Mesenchymal stem cell of Wharton's jelly (primary cell): ENCODE data around the genes NFKBIA and NKX2-1.

DNA sequence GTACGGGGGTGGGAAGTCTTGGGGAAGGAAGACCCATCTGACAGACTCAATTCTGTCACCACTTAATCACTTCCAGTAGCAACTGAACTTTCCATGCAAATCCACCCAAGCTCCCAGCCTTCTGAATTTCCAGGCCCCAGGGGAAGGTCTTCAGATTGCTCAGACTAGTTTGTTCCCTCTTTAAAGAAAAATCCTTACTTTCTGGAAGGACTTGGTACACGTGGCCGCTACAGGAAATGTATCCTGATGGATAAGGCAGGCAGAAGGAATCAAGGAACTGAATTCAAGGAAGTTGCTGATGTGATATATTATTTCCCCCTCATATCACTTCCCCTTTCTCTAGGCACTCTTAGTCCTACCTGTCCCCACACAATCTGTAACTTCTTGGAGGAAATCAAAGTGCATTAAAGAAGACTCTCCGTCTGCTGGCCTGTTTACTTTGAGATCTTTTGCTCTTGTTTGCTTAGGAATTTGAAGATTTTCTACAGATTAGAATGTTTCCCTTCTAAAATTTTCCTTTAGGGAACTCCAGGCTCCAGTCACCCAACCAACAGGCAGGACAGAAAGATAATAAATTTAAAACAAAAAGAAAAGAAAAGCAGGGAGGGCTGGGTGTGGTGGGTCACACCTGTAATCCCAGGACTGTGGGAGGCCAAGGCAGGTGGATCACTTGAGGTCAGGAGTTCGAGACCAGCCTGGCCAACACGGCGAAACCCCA is 6.3 kb downstream of the NFKBIA start:
- CAGE, long polyA plus RNA: no peak

DNA sequence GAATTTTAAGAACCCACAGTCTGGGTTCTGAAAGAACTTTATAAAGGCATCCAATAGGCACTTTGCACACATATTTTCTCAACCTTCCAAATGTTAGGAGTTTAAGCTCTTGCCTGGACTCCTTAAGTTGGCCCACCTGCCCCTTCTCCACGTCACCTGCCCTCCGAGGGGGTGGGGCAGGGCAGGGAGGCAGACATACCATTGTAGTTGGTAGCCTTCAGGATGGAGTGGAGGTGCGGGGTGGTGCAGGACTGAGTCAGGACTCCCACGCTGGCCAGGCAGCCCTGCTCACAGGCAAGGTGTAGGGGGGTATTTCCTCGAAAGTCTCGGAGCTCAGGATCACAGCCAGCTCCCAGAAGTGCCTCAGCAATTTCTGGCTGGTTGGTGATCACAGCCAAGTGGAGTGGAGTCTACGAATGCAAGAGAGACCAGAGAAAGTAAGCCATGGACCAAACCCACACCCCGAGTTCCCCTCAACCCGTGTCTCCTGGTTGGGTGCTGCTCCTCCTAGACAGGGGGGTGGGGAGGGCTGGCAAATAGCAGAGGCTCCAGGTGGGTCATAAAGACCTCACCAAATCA is 1.5 kb downstream of the NFKBIA start:
- CAGE, long polyA plus RNA: no peak

- CAGE, long polyA plus RNA: start-site peak on the minus strand at chr14:35404703-35404750, 593 and 14 reads in 2 replicates
These were observed at the start of gene NFKBIA for GRCh38 chr14:35404278-35405135. NFKBIA (minus strand) TSS chr14:35404749.

GRCh38 chr14:35985687-35986369 is 159.7 kb downstream of the BRMS1L start:
- CAGE, long polyA plus RNA: no peak

DNA sequence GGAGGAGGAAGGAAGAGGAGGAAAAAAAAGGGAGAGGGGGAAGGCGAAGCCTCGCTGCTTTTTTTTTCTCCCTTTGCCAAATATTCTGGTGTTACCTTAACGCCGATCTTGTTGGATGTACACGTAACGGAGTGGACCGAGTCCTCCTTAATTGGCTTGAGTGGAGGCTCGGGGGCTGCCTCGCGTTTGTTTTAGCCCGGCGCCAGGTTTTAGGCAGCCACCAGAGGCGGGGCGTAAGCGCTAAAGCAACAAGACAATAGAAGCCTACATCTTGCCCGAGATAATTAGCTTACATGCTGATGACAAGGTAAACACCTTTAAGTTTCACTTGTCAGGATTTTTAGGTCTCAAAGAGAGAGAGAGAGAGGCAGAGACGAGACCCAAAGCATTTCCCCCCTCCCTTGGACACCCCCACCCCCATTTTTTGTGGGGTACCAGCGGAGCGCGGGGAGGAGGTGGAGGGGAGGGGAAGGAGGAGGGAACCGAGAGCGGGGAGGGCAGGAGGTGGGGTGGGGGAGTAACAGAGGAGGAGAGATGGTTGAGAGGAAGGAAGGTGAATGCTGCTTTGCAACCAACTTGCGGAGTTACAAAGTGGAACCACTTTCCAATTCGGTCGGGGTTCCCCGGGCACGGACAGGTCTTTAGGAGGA is 534 bp downstream of the NKX2-1 start:
- CAGE, long polyA plus RNA: no peak

GRCh38 chr14:36520023-36520899 is at the start of gene NKX2-1:
NKX2-1 (minus strand) TSS chr14:36520232.
- CAGE, long polyA plus RNA: no peak

- CAGE, long polyA plus RNA: no peak
These were observed 908 bp upstream of the NKX2-1 start for GRCh38 chr14:36520900-36521379.

DNA sequence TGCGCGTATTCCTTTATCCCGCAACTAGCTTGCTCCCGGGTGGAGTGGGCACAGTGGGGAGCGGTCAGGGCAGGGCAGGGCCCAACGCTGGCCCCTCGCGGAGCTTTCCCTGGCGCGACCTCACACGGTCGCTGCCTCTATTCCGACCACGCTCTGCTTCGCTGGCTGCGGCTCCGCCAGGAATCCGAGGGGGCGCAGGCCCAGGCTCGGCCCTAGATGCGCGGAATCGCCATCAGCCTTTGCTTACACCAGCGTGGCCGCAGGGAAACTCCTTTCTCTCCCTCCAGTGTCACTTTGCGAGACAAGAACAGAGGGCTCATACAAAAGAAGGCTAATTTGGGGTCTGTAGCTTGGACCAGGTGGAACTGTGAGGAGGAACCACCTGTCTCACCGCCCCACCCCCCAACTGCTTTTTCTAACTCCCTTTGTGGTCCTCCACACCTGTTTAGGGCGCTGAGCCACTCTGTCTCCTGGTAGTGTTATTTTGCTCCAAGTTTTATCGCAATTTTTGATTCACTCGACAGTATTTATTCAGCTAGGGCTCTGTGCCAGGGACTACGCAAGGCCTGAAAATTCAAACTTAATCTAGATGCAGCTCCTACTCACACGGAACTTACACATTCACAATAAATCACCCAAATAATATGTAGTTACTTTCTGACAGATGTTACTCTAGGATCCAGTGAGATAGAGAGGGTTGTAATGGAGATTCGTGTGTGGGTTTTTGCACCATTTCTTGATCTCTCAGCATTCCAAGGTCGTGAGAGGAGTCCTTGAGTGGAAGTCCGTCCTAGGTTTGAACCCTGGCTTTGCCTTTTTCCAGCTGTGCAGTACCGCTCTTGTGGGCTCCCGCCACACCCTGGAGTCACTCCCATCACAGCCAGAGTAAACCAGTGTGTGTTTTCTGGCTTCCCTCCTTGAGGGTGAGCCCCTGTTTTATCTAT is 3.3 kb upstream of the NKX2-1 start:
- CAGE, long polyA plus RNA: no peak

GRCh38 chr14:37027037-37027621 is 145.3 kb downstream of the SLC25A21 start:
- CAGE, long polyA plus RNA: no peak

- CAGE, long polyA plus RNA: no peak
These were observed 10.8 kb downstream of the FOXA1 start for GRCh38 chr14:37584217-37584721.

- CAGE, long polyA plus RNA: no peak
These were observed 6.1 kb downstream of the FOXA1 start for GRCh38 chr14:37588899-37589381.

GRCh38 chr14:37600776-37601487 is 5.5 kb downstream of the TTC6 start:
- CAGE, long polyA plus RNA: no peak

DNA sequence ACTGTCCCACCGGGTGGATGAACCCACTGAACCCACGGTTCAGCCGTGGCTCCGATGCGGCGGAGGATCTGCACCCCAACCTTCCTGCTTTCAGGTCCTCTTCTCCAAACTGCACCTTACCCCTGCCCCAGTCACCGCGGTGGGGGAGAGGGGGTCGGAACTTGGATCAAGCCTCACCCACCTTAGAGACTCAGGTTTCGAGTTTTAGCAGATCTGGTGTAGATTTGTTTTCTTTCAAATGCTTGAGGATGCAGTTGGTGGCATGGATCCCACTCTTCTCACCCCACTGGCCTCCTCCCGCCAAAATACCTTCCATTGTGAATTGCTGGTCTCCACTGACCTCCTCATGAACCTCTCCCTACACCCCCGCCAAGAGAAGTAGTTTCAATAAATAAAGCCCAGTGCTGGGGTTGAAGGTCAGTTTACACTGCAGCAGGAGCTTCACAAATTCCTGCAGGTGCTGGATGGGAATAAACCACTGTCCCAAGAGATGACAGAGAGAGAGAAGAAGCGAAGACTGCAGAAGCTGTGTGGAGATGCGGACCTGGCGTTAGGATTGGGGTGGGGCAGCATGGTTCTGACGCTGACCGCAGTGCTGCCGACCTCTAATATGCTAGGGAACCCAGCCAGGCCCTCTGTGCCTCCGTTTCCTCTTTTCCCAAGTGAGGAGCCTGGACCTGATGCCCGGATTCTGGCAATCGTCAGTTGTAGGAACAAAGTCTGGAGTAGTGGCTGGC is 7.3 kb downstream of the TTC6 start:
- CAGE, long polyA plus RNA: no peak

GRCh38 chr14:38880878-38881288 is 222.2 kb downstream of the SEC23A start:
- CAGE, long polyA plus RNA: no peak

GRCh38 chr14:38906060-38906464 is 197.0 kb downstream of the SEC23A start:
- CAGE, long polyA plus RNA: no peak

DNA sequence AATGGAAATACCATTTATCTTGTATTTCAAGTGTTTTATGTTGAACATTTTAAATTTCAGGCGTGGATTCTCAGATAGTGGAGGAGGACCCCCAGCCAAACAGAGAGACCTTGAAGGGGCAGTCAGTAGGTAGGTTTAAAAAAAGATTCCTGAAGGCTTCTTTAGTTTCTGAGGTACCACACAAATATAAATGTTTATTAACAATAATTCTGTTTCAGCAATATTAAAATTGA is 1.3 kb downstream of the PNN start:
- CAGE, long polyA plus RNA: no peak

- CAGE, long polyA plus RNA: no peak
These were observed 4.7 kb upstream of the MIA2 start for GRCh38 chr14:39228816-39229616.

GRCh38 chr14:39265642-39266160 is 32.0 kb downstream of the MIA2 start:
- CAGE, long polyA plus RNA: no peak

- CAGE, long polyA plus RNA: no peak
These were observed 64.4 kb downstream of the FBXO33 start for GRCh38 chr14:39367826-39368251.

- CAGE, long polyA plus RNA: no peak
These were observed 21.1 kb downstream of the FBXO33 start for GRCh38 chr14:39411105-39411462.